ENCODE measurements around the genes TANGO2, TRMT2A and CCDC188.

DNA sequence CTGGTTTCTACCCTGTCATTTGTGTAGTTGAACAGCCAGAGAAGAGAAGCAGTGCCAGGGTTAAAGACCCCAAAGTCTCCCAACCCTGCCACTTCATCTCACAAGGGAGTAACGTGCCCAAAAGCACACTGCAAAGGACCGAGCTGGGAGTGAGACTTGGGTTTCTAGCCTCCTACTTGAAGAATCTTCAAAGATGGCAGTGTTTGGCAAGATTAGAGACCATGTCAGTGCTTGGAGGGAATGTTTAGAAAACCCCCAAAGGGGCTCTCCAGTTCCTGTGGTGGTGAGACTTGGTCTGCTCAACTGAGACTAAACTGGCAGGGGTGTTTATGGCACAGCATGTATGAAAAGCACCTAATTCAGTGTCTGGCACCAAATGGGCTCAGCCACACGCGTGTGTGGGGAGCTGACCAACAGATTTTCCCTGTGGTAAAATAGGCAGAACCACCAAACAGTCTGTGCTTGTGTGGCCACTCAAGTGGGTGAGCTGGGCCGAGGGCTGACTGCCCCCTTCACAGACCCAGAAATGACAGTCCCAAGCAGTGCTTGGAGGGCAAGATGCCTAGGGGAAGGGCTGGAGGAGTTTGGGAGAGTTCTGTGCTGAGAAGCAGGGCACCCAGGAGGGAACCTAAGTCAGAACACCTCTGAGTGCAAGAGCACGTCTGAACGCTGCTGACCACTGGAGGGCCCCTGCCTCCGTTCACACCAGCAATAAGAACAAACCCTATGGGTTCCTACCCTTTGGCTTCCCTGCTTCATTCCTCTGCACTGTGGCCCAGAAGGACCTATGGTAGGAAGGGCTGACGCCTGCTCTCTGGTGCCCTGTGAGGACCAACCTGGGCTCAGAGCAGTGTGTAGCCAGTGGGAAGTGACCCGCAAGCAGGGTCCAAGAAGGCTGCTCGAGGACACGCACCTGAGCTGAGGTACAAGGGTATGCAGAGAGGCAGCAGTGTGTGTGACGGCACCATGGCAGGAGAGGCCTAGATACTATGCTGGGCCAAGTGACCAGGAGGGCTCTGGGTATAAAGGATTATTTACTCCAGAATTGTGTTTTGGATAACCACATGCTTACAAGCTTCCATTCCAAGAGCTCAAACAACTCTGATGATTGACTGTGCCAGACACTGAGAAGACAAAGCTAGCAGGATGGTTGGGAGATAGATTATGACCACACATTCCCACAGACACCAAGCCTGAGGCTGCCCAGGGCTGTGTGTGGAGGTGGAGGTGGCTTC, 68.6 kb upstream of the CLTCL1 start:
- PRO-cap, 2 experiments: no peak in any of the 2 experiments

- PRO-cap, 2 experiments: peak in 2 of 2 experiments; most common minus-strand start chr22:19419894 (in 2)
Measured at GRCh38 chr22:19419477-19420065, 12.0 kb downstream of the HIRA start.

GRCh38 chr22:19440753-19441496, 6.6 kb downstream of the C22orf39 start:
- PRO-cap, 2 experiments: no peak in any of the 2 experiments

DNA sequence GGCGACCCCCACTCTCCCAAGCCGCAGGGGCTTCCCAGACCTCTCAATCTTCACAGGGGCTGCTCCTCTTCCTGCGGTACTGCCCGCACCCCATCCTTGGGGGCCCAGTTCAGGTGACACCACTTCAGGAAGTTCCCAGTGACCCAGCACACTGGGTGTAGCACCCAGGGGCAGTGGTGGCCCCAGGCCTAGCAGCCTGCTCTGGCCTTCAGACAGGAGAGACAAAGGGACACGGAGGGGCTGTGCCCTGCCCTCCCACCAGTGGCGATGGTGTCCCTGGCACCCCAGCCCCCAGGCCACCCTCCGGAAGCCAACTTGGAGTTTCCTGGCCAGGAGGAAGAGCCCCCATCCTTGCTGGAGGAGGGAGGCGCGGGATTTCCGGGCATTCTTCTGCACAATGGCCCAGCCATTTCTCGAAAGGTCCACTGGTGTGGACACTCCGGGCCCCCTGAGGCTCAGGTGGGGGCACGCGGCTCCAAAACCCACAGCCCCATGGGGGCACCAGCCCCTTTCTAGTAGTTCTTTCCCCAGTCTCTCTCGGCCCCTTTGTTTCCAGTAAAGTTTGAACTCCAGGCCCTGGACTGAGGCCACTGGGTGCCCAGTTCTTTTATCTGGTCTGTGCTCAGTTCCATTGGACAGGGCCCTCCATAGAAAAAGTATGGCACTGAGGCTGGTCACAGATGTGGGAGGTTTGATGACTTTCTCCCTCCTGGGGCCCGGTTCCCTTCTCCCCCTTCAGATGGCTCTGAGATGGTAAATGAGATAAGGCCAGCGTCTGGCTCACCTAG, 1.1 kb upstream of the CLDN5 start:
- PRO-cap, 2 experiments: no peak in any of the 2 experiments

DNA sequence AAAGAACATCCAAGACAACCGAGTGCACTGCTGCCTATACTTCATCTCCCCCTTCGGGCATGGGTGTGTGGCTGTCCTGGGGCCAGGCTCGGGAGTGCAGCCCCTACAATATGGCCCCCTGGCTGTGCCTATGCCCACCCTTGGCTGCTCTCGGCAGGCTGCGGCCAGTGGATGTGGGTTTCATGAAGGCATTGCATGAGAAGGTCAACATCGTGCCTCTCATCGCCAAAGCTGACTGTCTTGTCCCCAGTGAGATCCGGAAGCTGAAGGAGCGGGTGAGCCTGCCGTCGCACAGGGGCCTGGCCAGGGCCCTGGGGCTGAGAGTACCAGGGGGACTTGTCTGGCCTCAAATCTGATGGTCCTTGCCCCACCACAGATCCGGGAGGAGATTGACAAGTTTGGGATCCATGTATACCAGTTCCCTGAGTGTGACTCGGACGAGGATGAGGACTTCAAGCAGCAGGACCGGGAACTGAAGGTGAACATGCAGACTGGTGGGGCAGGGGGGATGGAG, 2.9 kb upstream of the GP1BB start:
- PRO-cap, 2 experiments: no peak in any of the 2 experiments

DNA sequence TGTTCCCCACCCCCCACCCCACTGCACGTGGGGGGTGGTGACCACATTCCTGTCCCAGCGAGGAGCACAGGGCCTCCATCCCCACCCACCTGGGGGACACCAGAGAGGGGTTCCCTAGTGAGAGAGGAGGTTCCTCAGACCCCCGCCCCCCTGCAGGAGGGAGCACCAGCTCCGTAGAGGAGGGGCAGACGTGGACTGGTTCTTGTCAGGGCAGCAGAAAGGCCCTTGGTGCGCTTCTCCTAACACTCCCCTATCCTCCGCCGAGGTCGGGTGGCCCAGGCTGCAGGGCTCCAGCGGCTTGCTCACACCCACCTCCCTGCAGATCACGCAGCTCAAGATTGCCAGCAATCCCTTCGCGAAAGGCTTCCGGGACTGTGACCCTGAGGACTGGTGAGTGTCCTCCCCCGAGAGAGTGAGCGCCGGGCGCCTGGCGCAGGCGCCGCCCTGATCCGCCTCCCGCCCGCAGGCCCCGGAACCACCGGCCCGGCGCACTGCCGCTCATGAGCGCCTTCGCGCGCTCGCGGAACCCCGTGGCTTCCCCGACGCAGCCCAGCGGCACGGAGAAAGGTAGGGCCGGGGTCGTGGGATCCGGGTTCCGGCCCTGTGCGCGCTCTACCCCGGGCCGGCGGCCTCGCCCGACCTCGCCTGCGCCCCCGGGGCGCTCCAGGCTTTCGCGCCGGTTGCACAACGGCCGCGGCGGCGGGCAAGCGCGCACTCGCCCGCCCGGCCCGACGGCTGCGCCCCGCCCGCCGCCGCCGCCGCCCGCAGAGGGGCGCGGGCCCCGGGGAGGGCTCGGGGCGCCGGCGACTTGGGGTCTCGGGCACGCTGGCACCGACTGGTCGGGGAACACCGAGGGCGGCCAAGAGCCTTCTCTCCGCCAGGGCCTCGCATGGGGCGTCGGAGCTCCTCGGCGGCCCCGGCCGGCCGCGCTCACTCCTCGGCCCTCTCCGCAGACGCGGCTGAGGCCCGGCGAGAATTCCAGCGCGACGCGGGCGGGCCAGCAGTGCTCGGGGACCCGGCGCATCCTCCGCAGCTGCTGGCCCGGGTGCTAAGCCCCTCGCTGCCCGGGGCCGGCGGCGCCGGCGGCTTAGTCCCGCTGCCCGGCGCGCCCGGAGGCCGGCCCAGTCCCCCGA, 5.2 kb downstream of the TBX1 start:
- PRO-cap, 2 experiments: no peak in any of the 2 experiments

GRCh38 chr22:19780305-19780711, 19.7 kb downstream of the TBX1 start:
- PRO-cap, 2 experiments: no peak in any of the 2 experiments

GRCh38 chr22:19844003-19845079, 10.3 kb downstream of the GNB1L start:
- PRO-cap, 2 experiments: no peak in any of the 2 experiments

DNA sequence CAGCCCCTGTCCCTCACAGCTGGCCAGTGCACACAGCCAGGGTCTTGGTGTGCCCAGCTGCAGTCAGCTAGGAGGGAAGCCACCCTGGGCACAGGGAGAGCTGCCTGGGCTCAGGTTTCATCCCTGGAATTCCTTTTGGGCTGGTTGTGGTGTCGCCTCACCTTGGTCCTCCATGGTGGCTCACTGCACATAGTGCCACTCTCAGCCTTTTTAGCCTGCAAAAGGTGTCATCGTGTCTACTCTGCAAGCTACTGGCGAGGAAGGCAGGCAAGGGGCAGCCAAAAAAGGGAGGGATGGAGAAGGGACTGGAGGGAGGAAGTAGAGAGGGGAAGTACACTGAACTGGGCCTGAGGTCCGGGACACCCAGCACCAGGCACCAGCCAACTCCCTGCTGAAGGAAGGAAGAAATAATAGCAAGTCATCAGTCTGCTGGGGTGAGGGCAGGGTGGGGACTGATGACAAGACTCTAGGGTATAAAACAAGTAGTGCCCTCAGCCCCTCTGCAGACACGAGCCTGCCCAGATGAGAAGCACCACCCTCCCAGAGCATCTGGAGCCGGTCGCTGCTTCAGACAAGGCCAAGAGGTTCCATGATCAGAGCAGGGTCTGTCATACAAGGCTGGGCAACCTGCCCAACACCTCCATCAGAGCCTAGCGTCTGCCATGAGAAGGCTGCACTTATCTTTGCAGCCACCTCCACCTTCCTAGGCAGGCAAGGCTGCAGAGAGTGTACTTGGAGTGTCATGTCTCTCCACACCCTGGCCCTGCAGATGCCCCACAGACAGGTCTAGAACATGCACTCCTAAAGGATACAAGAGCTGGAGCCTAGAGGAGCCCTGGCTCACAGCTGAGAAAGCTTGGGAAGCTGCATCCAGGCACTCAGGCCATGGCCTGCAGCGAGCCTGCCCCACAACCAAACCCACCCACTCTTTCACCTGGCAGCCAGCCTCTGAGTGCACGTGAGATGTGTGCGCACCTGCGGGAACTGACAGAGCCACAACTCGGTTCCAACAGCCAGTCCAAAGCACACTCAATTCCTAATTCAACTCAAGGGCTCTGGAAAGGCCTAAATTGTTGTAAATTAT, 9.0 kb upstream of the COMT start:
- PRO-cap, 2 experiments: no peak in any of the 2 experiments

- PRO-cap, 2 experiments: no peak in any of the 2 experiments
Measured at GRCh38 chr22:19970259-19970862, 28.7 kb upstream of the TXNRD2 start.

- PRO-cap, 2 experiments: peak in 2 of 2 experiments; most common plus-strand start chr22:20021111 (in 2); most common minus-strand start chr22:20020901 (in 2)
Measured at GRCh38 chr22:20020674-20021220, at the start of gene TANGO2. Gene TANGO2, plus strand, starts transcription at chr22:20021110.

- PRO-cap, 2 experiments: no peak in any of the 2 experiments
Measured at GRCh38 chr22:20022450-20022910, 1.6 kb downstream of the TANGO2 start.

GRCh38 chr22:20093330-20093961, 13.4 kb downstream of the DGCR8 start:
- PRO-cap, 2 experiments: no peak in any of the 2 experiments

- PRO-cap, 2 experiments: peak in 2 of 2 experiments; most common plus-strand start chr22:20117554 (in 2); most common minus-strand start chr22:20116988 (in 2)
Measured at GRCh38 chr22:20116690-20117861, at the start of gene TRMT2A. Gene TRMT2A, minus strand, starts transcription at chr22:20117226.

GRCh38 chr22:20126165-20126509, 5.5 kb upstream of the ZDHHC8 start:
- PRO-cap, 2 experiments: no peak in any of the 2 experiments

- PRO-cap, 2 experiments: no peak in any of the 2 experiments
Measured at GRCh38 chr22:20126635-20127669, 4.7 kb upstream of the ZDHHC8 start.

GRCh38 chr22:20143126-20143819, 7.6 kb downstream of the CCDC188 start:
- PRO-cap, 2 experiments: no peak in any of the 2 experiments

- PRO-cap, 2 experiments: no peak in any of the 2 experiments
Measured at GRCh38 chr22:20150856-20151107, at the start of gene CCDC188. Gene CCDC188, minus strand, starts transcription at chr22:20151055.

- PRO-cap, 2 experiments: no peak in any of the 2 experiments
Measured at GRCh38 chr22:20155171-20155921, 4.5 kb upstream of the CCDC188 start.

DNA sequence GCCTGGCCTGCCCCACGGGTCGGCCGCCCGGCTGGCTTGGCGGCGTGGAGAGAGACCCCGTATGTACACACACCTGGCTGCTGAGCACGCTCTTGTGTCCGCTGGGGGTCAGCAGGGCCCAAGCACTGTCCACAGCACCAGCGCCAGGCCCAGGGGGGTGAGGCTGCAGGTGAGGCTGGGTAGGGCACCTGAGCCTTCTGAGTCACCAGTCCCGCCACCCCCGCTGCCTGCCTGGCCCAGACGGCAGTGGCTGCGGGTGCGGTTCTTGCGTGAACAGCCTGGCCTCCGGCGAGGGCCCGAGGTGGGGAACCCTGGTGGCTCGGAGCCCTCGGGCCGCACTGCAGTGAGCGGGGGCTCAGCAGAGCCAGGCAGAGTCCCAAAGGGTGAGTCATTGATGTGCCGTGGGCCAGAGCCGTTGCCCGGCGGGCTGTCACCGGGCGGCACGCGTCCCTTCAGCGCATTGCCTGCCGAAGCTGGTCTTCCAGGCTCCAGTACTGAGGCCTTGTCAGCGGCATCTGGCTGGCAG, 26.5 kb downstream of the RTN4R start:
- PRO-cap, 2 experiments: no peak in any of the 2 experiments